NCI-H460 (cell line): ENCODE measurements around a stretch of chr7.

RAMPAGE:
- cytosol, long total RNA, result no peak
- long total RNA, result no peak
- nucleus, long total RNA, result no peak
Measured at GRCh38 chr7:139074655-139075454, 34.7 kb downstream of the ZC3HAV1 start.

GRCh38 chr7:139078678-139079479 is 30.6 kb downstream of the ZC3HAV1 start:
RAMPAGE:
- cytosol, long total RNA, result no peak
- long total RNA, result no peak
- nucleus, long total RNA, result no peak

RAMPAGE:
- cytosol, long total RNA, result no peak
- long total RNA, result no peak
- nucleus, long total RNA, result no peak
Measured at GRCh38 chr7:139107887-139108477, 1.5 kb downstream of the ZC3HAV1 start.

DNA sequence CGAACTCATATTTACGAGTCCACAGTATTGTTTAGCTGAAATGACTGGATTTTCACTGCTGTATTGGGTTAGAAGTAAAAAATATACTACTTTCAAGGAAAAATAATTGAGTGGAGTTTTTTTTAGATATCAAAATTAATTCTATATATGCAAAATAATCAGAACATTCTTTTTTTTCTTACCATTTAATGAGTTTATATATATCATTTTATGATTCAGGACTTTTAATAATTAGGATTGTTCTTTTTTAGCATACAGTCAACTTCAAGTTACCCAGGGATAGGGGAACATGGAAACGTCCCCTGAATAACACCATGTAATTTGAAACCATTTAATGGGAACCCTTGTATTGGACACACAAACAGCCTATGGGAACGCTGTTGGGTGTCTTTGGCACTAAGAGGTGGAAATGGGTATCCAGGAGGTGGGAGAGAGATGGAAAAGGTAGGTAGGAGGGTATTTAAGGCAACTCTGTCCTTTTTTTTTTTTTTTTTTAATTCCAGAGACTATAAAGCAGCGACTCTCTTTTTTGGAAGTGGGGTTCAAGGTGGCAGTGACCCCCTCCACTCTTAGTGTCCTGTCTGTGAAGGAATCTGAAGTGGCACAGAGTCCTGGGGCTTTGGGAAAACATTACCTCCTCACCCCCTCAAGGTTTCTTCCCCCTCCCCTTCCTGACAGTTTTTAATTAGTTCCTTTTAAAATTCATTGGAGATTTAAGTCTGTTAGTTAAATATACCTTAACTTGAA is 2.6 kb downstream of the LUC7L2 start:
RAMPAGE:
- cytosol, long total RNA, result no peak
- long total RNA, result no peak
- nucleus, long total RNA, result no peak

GRCh38 chr7:139380083-139381363 is 20.8 kb downstream of the LUC7L2 start:
RAMPAGE:
- cytosol, long total RNA, result no peak
- long total RNA, result no peak
- nucleus, long total RNA, result no peak

GRCh38 chr7:139563346-139564469 is 40.2 kb downstream of the CLEC2L start:
RAMPAGE:
- cytosol, long total RNA, result no peak
- long total RNA, result no peak
- nucleus, long total RNA, result no peak

DNA sequence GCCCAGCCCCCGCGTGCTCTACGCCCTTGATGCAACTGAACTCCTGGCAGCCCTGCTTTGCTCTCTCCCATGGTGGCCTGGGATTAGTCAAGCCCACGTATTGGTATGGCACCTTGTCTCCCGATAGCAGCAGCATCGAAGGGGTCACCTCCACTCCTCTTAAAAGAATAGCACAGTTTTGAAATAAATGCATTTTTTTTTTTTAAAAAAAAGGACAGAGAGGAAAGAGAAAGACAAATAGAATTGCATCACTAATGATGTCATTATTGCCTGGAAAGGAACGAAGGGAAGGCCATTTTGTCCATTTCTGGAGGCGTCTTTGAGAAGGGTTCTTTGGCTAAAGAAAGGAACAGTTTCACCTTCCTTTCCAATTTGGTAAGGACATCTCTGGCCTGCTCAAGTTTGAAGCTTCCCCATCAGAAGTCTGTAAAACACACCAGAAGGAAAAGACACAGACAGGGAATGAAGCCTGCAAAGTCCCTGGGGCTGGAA is 43.8 kb downstream of the CLEC2L start:
RAMPAGE:
- cytosol, long total RNA, result no peak
- long total RNA, result no peak
- nucleus, long total RNA, result no peak

RAMPAGE:
- cytosol, long total RNA, result no peak
- long total RNA, result no peak
- nucleus, long total RNA, result no peak
Measured at GRCh38 chr7:139570567-139571369, 47.3 kb downstream of the CLEC2L start.

RAMPAGE:
- cytosol, long total RNA, result no peak
- long total RNA, result no peak
- nucleus, long total RNA, result no peak
Measured at GRCh38 chr7:139635181-139636506, 112.2 kb downstream of the CLEC2L start.

DNA sequence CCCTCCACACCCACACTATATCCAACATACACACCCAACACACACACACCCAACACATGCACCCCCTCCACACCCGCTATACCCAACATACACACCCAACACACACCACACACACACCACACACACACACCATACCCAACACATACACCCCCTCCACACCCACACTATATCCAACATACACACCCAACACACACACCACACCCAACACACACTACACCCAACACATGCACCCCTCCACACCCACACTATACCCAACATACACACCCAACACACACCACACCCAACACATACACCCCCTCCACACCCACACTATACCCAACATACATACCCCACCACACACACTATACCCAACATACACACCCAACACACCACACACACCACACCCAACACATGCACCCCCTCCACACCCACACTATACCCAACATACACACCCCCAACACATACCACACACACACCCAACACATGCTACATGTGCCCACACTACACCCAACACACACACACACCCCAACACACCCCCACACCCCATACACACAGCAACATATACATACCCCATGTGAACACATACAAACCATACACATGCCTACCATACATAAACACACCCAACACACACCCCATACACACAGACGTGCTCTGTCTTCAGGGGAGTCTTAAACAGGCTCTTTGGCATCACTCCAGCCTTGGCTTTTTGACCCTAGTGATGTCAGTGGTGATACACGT is 73.6 kb downstream of the HIPK2 start:
RAMPAGE:
- cytosol, long total RNA, result no peak
- long total RNA, result no peak
- nucleus, long total RNA, result no peak

GRCh38 chr7:139714366-139715391 is 63.1 kb downstream of the HIPK2 start:
RAMPAGE:
- cytosol, long total RNA, result no peak
- long total RNA, result no peak
- nucleus, long total RNA, result no peak

RAMPAGE:
- cytosol, long total RNA, result no peak
- long total RNA, result no peak
- nucleus, long total RNA, result no peak
Measured at GRCh38 chr7:139748130-139748529, 29.7 kb downstream of the HIPK2 start.

DNA sequence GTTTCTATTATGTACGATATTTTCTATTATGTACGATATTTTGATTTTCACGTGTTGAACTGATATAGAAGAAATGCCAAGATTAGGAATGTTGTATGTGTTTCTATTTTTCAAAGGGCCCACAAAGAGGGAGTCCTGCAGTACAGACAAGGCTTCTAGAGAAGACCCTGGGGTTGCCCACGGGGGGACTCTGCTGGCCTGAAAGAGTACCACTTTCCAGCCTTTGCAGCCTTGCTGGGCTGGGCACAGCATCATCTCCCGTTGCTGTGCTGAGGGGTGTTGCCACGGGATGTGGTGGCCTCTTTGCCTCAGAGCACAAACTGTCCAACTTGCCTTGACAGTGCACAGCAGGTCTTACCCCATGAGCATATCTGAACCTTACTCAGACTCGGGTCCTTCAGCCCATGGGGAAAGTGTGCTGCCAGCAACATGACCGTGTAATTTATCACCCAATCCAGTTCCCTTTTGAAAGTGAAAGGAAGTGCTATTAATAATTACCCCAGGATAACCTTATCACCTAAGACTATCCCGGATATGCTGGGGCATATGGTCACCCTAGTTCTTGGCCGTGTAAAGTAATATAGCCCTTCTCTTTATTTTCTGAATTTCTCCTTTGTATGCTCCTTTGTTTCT is 46.7 kb downstream of the TBXAS1 start:
RAMPAGE:
- cytosol, long total RNA, result no peak
- long total RNA, result no peak
- nucleus, long total RNA, result no peak

DNA sequence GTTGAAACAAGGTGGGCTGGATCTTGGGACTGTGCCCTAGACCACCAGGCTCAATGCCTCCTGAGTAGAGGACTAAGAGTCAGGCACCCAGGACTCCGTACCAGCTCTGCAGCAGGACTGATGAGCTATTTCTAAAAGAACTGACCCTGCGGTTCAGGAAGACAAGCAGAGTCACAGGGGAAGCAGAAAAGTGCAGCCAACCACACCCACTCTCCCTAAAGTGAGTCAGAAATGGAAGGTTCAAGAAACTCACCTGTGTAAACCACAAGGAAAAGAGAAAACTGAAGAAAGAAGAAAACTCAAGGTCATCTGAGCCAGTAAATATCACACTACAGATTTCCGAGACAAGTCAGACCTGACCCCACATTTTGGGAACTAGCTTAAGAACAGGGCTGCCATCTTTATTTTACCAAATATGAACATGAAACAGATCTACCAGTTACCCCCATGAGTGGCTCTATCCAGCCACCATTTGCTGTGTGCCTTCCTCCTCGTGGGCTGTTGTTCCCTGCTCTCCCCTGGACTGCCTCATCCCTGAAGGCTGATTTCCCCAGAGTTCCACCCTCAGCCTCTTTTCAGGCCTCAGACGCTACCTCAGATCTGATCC is 2.4 kb downstream of the PARP12 start:
RAMPAGE:
- cytosol, long total RNA, result no peak
- long total RNA, result no peak
- nucleus, long total RNA, result no peak

RAMPAGE:
- cytosol, long total RNA, result no peak
- long total RNA, result no peak
- nucleus, long total RNA, result no peak
Measured at GRCh38 chr7:140088633-140089349, 26.0 kb upstream of the PARP12 start.

DNA sequence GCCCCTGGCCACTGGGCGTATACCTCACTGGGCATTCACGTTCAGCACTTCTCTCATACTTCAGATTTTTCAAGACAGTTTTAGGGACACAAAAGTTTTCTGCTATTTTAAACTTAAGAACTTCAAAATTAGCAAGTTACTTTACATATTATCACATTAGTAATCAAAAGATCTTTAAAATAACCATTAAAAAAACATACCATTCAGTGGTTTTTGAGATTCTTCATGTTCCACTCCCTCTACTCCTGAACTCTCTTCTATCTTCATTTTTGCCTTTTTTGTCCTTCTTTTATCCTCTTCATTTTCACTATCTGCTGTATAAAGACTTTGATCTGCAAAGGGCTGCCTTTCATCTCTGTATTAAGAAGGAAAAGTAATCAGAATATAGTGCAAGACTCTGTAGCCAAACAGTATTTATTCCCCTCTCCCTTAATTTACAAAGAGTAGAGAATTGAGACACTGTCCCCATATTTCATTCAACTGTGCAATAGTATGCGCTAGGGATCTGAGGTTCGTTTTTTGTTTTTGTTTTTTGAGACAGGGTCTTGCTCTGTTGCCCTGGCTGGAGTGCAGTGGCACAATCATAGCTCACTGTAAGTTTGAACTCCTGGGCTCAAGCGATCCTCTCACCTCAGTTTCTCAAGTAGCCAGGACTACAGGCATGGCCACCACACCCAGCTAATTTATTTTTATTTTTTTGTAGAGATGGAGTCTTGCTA is 36.1 kb upstream of the PARP12 start:
RAMPAGE:
- cytosol, long total RNA, result no peak
- long total RNA, result no peak
- nucleus, long total RNA, result no peak

GRCh38 chr7:140231781-140232457 is 55.1 kb upstream of the KDM7A start:
RAMPAGE:
- cytosol, long total RNA, result no peak
- long total RNA, result no peak
- nucleus, long total RNA, result no peak

DNA sequence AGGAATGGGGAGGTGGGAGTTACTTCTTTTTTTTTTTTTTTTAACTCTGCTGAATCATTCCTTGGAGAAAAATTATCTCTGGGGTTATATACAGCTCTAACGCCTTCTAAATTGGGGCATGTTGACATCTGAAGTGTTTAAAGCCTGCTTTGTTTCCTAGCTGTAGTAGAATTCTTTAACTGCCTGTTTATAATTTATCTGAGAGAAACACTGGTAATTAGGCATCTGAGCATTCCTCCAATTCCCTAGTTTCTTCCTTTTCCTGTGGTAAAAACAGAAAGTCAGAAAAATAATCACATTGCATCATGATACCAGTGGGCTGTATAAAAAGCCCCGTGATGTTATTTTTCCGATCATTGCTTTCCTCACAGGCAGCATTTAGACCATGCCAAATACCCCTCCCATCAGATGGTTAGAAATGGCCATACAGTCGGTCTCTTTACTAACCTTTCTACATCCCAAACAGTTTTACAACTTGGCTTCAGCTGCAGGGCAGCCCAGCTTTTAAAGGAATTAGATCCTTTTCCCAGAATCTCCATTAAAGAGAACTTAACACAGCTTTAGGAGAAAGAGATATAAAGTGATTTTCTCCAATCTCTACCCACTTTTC is 98.7 kb upstream of the KDM7A start:
RAMPAGE:
- cytosol, long total RNA, result no peak
- long total RNA, result no peak
- nucleus, long total RNA, result no peak

RAMPAGE:
- cytosol, long total RNA, result no peak
- long total RNA, result no peak
- nucleus, long total RNA, result no peak
Measured at GRCh38 chr7:140443809-140444294, 35.5 kb downstream of the MKRN1 start.

RAMPAGE:
- cytosol, long total RNA, result no peak
- long total RNA, result no peak
- nucleus, long total RNA, result no peak
Measured at GRCh38 chr7:140601735-140602567, 38.7 kb downstream of the DENND2A start.